Temporal lobe (tissue), 2 donors: ENCODE data around the gene NOA1.

GRCh38 chr4:56658244-56658797, 22.8 kb downstream of the HOPX start:
- RAMPAGE, long total RNA, result no peak

DNA sequence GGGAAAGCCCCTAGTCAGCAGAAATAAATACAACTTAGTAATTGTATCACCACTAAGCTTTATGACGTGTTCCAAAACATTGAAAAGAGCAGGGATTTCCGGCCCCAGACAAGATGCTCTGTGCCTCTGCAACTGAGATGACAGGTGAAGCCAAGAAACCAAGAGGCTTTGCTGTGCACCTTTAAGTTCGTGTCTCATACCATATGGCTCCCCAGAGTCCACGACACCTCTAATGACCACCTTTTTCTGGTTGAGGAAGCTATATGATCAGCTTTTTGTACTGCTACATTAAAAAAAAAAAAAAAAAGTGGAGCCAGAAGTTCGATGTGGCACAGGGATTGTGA, 58.5 kb downstream of the SPINK2 start:
- RAMPAGE, long total RNA, result no peak

GRCh38 chr4:56908397-56909478, 1.0 kb downstream of the REST start:
- RAMPAGE, long total RNA, result no peak

DNA sequence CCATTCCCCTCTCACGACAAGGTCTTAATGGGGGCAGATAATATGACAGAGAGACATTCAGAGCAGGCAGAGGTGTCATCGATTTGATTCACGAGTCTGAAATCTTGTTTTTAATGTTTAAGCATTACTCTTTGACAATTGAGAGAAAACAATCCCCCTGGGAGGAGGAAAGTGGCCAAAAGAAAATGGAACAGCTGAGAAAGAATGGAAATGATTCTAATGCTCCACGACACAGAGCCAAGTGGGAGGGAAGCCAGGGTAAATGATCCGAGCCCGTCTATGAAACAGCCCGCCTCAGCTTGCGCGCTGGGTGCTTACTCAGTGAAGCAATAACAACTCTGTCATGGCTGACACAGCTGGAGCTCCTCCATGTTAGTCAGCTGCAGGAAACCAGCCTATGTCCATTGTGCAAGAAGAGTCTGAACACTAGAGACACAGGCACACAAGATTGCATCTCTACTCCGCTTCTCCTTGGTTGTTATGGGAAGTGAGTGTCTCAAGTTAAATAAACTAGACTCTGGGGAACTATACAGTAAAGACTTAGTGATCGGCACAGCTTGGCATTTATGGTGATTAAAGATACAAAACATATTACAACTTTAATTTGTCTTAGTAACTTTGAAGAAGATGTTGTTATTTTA, 19.3 kb downstream of the NOA1 start:
- RAMPAGE, long total RNA, result no peak

DNA sequence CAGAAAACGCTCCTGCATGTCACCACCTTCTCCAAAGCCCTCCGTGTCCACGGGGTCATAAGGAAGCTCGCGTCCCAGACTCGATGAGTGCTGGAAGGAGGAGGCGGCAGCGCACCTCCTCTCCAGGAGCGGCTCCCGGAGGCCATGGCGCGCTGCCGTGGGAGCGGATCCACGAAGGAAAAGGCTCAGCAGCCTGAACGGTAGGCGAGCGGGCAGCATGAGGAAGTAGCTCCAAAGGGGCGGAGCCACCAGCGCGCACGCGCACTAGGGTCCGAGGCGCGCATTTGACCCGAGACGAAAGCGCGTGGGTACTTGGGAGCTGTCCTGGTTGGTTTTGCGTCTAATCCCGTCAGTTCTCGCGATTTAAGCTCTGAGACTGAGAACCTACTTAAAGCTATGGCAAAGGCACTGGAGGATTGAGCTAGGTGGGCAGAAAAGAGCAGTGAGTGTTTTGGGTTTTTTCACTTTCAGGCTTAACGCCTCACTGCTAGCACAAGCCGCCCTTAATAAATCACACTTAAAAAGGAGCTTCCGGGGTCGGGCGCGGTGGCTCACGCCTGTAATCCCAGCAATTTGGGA, at the start of gene NOA1:
Gene NOA1 (minus strand): TSS at position 240 of the 579 bp plus-strand sequence.
- RAMPAGE, long total RNA, result no peak

DNA sequence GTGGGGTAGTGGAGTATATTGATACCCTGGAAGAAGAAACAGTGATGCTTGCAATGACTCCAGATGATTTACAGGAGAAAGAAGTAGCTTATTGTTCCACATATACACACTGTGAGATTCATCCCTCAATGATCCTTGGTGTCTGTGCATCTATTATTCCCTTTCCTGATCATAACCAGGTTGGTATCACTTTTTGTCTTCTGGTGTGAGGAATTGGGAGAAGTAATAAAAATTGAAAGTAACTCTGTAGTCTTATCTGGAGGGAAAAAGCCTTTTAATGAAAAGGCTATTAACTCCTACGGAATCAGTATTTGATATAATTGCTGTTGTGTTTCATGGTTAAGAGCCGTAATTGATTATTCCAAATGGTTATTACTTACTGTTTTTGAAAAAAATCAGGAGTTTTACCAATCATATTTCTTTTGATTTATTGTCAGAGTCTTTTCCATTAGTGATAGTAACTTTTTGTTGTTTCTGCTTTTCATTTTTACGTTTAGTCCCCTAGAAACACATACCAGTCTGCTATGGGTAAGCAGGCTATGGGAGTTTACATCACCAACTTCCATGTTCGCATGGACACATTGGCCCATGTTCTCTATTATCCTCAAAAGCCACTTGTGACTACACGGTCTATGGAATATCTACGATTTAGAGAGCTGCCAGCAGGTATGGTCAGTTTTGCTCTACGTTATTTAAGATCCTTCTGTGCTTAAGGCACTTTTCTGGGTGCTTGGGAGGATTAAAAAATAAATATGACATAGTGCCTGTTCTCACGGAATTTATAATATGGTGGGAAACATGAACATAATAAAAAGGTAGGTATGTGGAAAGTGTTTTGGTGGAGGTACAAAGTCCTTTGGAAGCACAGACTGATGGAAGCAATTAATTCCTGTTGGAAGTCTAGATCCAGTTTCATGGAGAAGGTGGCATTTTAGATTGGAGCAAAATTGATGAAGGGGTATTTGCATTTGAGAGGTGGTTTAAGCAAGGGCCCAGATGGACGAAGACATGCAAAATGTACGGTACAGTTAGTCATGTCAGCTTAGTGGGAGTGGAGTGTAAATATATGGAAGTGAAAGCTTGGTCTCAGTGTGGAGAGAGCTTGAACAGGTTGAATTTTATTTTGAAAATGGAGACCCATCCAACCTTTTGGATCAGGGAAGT, 38.7 kb downstream of the POLR2B start:
- RAMPAGE, long total RNA, result no peak

DNA sequence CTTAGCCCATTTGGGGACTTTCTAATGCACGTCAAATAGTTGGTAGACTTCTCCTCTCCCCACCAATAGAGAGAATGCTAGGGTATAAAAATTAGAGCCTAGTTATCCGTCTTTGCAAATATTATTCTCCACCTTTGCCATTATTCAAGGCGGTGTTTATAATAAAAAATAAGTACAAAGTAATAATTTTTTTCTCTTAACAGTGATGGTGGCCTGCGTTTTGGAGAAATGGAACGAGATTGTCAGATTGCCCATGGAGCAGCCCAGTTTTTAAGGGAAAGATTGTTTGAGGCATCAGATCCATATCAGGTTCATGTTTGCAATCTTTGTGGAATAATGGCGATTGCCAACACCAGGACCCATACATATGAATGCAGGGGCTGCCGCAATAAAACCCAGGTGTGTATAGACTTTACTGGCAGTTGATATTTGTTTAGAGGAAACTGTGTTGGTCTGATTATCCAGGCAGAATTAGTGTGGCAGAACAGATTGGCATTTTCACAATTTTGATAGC, 51.4 kb downstream of the POLR2B start:
- RAMPAGE, long total RNA, result no peak

GRCh38 chr4:57065239-57066602, 44.5 kb downstream of the IGFBP7 start:
- RAMPAGE, long total RNA, result no peak

GRCh38 chr4:57071144-57071932, 38.8 kb downstream of the IGFBP7 start:
- RAMPAGE, long total RNA, result no peak

GRCh38 chr4:57091552-57092140, 18.5 kb downstream of the IGFBP7 start:
- RAMPAGE, long total RNA, result no peak

GRCh38 chr4:57101858-57102834, 8.0 kb downstream of the IGFBP7 start:
- RAMPAGE, long total RNA, result no peak

GRCh38 chr4:57501871-57502207, 391.7 kb upstream of the IGFBP7 start:
- RAMPAGE, long total RNA, result no peak

DNA sequence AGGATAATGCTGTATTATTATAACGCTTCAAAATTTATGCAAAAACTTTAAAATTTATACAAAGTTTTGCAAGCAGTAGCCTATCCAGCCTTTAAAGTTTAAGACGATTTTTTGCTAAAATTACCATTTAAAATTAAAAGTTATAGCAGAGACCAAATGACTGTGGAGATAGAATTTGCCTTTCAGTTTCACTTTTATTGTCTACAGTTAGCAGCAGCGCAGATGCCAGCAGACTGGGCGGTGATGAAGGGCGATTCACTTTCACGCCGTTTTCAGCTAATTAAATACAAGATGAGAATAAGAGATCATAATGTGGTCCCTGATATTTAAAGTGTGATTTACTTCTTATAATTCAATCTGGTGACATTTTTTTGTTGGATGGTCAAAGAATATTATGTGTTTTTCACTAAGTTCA, 1381.5 kb upstream of the ADGRL3 start:
- RAMPAGE, long total RNA, result no peak

- RAMPAGE, long total RNA, result no peak
Measured at GRCh38 chr4:60564933-60565265, 635.2 kb upstream of the ADGRL3 start.

GRCh38 chr4:60794421-60794696, 405.8 kb upstream of the ADGRL3 start:
- RAMPAGE, long total RNA, result no peak

DNA sequence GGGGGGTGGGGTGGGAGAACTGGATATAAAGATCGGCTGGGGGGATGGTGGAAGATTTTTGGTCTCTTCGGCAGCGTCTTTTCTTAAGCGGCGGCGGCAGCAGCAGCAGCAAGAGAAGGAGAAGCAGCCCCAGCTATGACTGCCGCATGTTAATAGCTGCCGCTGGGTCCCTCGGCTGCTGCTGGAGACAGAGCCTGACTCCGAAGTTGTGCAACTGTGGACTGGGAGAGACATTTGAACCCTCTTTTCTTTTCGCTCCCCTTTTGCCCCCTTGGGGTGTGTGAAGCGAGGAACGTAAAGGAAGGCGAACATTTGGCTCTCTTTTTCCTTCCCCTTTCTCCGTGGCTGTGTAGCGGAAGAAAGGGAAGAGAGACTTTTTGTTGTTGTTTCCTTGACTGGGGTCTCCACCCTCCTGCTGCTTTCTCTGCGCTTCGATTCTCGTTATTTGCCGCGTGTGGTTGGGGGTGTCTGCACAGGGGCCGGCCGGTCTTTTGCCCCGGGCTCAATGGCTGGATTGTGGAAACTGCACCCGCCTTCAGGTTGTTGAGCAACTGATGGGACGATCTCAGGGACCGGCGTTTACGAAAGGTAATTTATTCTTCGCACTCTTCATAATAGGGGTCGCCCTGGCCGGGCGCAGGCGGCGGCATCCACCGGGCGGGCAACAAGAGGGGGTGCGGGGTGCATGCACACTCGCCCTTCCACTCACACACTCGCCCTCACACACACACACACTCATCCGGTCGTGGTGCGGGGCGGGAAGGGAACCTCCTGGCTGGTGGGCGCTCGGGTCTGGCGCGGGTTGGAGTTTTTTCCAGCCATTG, 1.3 kb downstream of the ADGRL3 start:
- RAMPAGE, long total RNA, result no peak

- RAMPAGE, long total RNA, result no peak
Measured at GRCh38 chr4:61372379-61372761, 172.2 kb downstream of the ADGRL3 start.

DNA sequence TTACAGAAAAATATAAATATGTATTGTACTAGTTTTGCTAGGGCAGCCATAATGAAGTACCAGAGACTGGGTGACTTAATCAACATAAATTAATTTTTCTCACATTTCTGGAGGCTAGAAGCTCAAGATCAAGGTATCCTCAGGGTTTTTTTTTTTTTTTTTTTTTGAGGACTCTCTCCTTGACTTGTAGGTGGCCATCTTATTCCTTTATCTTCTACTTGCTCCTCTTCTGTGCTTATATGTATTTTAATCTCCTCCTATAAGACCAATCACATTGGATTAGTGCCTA, 1095.2 kb downstream of the ADGRL3 start:
- RAMPAGE, long total RNA, result no peak

DNA sequence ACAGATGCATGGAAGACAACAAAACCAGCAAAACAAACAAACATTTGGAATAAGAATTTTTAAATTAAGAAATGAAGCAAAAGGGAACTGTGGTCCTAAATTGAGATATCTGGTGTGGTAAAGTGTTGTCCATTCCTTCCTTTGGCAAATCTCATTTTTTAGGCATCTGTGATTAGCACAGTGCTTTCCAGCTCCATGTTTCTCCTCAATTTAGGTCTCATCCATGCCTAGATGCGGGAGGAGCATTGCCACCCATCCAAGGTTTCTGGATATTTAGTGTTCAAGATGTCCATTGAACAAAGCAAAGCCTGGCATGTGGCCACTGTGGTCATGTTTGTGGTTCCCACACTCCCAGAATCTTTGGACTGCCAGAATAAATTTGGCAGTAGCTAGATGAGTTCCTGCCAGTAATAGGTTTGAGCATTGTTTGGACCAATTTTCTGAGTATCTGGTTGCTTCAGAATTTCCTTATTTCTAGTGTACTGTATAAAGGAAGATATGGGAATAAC, 1124.0 kb downstream of the ADGRL3 start:
- RAMPAGE, long total RNA, result no peak

DNA sequence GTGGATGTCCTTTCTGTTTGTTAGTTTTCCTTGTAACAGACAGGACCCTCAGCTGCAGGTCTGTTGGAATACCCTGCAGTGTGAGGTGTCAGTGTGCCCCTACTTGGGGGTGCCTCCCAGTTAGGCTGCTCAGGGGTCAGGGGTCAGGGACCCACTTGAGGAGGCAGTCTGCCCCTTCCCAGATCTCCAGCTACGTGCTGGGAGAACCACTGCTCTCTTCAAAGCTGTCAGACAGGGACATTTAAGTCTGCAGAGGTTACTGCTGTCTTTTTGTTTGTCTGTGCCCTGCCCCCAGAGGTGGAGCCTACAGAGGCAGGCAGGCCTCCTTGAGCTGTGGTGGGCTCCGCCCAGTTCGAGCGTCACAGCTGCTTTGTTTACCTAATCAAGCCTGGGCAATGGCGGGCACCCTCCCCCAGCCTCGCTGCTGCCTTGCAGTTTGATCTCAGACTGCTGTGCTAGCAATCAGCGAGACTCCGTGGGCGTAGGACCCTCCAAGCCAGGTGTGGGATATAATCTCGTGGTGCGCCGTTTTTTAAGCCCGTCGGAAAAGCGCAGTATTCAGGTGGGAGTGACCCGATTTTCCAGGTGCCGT, 1159.0 kb downstream of the TECRL start:
- RAMPAGE, long total RNA, result no peak